Urinary bladder (tissue), 3 donors: ENCODE measurements around a stretch of chr5.

DNA sequence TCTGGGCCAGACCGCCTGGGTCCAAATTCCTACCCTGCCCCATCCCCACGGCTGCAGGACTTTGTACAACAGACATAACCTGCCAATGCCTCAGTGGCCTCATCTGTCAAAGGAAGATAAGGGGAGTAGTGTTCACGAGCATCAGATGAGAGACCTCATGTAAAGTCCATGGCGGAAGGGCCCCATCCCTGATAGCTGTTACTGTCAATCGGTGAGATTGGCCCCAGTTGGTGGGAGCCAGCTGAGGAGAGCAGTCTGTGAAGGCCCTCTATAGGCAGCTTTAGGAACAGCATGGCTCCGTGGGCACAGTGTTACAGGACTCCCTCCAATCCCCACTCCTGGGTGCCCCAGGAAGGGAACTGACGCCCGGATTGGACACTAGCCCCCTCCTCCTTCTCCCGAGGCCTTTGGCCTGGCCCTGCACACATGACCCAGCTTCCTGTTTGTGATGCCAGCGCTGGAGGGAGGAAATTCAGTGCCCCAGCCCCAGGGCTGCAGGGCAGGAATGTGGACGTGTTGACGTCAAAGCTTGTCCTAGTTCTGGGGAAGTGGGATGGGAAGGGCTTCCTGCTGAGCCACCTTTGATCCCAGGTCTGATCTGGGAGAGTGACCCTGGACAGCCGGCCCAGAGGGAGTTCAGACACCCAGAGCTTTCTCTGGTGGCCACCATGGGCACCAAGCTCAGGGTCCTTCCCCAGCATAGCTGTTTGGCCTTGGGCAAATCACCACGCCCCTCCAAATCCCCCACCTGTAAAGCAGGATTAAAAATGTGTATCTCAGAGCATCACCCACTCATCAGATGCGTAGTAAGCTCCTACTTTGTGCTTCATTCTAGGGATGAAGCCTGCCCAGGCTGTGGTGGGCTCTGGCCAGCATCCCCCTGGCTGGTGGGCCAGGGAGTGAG is 56.1 kb downstream of the DUSP1 start:
- PRO-cap: no peak
- RAMPAGE, long total RNA: no peak

DNA sequence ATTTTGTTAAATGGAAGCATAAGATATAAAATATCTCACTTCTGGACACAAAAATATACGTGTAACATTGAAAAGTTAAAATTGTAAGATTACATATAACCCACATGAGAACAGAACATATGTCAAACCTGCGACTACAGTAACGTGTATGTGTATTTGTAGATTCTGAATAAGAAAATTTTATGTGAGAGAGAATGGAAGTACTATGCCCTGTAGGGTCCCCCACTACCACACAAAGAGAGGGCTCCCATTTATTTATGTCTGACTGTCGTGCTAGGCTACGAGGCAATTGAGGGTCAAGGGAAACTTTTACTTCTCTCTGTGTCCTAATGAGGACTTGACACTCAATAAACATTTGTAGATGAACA is 33.5 kb downstream of the DUSP1 start:
- PRO-cap: no peak
- RAMPAGE, long total RNA: no peak

- PRO-cap: no peak
- RAMPAGE, long total RNA: no peak
Measured at GRCh38 chr5:172769517-172769896, 1.5 kb downstream of the DUSP1 start.

- PRO-cap: no peak
- RAMPAGE, long total RNA: no peak
Measured at GRCh38 chr5:172774826-172775461, 3.9 kb upstream of the DUSP1 start.

DNA sequence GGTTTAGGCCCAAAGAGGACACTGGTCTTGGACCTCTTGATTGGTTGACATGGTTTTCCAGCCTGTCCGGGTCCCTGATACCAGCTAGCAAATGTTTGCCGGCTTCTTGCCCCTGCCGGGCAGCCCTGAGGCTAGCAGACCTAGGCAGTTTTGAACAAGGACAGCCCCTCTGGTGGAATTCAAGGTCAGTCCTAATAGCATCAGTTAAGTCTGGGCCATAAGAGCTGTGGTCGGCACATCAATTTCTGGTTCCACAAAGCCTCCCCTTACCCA is 1.6 kb downstream of the ERGIC1 start:
- PRO-cap: no peak
- RAMPAGE, long total RNA: no peak

GRCh38 chr5:172835976-172836505 is 2.0 kb downstream of the ERGIC1 start:
- PRO-cap: no peak
- RAMPAGE, long total RNA: no peak

DNA sequence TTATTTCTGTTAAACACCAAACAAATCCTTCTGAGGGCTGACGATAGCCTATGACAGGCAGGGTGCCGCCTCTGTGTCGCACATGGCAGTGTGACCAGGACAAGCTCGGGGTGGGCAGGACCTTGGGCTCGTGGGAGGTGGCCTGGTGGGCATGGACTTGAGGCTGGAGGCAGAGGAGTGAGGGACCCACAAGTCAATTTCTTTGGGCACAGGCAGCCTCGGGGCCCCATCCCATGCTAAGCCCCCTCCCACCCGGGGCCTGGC is 10.3 kb downstream of the ERGIC1 start:
- PRO-cap: no peak
- RAMPAGE, long total RNA: no peak

DNA sequence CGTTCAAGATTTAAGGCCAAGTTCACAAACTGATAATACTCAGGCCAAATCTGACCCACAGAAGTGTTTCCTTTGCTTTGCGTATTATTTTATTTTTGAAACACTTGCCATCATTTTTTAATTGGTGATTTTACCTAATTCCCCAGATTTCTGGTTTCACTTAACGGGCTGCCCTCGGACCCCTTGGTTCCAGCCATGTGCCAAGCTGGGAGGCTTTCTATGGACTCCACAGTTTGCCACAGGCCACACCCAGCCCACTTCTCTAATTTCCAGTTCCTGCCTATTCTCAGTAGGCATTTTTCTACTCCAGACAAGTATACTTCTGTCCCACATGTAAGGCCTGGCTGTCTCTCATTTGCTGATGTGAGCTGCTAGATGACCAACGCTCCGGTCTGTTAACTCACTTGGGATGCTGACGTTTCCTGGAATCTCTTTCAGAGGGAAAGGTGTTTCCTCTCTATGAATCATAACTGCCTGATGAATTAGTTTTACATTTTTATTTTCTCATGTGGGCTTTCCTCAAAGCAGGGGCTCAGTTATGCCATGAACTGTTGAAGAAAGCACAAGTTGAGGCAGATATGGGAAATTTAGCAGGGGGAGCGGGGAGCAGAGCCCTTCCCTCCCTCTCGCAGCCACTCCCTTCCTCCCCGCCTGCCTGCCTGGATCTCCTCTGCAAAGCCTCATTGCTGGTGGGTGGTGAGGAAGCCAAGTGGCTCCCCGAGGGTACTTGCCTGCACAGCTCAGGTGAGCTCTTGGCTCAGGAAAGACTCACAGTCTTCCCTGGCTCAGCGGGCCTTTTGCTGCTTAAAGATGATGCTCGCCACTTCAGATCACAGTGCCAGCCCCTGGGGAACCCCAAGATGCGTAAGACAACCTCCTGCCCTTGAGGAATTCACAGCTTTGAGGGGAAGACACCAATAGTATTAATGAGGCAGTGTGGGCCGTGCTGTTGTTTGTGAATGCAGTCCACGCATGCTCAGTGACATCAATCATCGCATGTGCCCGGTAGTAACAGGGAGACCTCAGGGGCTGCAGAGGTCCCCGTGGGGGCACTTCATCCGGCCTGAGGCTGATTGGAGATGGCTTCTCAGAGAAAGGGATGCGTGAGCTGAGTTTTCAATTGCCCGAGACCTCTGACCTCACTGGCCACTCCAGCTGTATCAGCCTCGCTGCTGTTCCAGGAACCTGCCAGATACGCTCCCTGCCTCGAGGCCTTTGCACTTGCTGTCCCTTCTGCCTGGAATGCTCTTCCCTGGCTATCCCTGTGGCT is 36.5 kb downstream of the ERGIC1 start:
- PRO-cap: bidirectional peak, plus-strand start at position 528 of the sequence, minus-strand start at position 402 of the sequence
- RAMPAGE, long total RNA: no peak

- PRO-cap: unidirectional peak, plus-strand start at chr5:172887193
- RAMPAGE, long total RNA: no peak
Measured at GRCh38 chr5:172886805-172887668, 53.0 kb downstream of the ERGIC1 start.

- PRO-cap: no peak
- RAMPAGE, long total RNA: no peak
Measured at GRCh38 chr5:172896810-172897353, 62.3 kb upstream of the RPL26L1 start.

DNA sequence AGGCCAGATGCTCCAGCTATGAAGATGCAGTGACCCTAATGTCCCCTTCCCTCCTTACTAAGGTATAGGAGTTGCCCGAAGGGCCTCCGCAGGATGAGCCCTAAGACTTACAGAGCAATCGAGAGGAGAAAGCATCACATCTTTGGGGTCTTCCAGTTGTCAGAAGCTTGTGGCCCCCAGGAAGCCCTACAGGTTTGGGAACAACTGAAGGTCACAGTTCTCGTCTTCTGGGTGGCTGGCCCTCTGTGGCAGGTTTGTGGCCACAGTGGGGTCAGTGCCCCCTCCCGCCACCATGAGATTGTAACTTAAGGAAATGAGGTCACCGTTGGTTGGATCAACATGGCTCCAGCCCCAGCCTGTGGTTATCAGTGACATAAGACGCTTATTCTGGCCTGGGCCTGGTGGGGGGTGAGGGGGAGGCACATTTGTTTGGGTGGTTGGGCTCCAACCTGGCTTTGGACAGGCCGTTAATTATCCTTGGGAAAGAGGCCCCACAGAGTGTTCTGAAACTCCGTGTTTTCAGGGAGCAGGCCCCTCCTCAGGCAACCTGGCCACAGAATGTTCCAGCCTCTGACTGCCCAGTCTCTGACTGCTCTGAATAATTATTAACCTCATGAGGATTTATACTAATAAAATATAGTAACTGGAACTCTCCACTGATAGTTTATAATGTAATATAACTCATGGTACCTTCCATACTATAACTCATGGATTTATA is 58.2 kb upstream of the RPL26L1 start:
- PRO-cap: no peak
- RAMPAGE, long total RNA: no peak

DNA sequence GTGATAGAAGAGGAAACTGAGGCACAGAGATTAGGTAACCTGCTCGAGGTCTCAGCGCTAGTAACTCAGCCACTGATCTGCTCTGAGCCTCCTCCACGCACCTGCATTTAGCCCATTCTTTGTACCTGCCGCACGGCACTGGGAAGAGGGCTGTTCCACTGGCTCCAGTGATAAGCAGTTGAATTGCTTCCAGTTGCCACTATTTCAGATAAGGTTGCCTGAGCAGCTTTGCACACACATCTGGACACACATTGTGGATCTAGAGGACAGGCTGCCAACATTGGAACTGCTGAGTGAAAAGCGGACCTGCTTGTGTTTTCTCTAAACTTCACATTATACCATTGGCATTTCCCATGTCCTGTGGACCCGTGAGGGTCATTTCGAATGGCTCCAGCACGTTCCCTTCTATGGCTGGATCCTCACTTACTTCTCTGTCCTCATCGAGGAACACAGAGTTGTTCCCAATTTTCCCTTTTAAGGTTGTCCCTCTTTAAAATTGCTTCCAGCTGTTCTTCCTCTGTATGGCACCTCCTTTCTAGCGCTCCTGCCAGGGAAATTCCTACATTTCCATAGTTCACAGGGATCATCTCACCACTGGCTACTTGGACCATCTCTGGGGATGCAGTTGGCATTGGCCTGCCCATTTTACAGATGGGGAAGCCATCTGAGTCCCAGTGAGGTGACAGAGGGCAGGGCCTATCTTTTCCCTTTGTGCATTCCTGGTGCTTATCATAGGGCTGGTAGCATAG is 45.9 kb upstream of the RPL26L1 start:
- PRO-cap: no peak
- RAMPAGE, long total RNA: no peak

- PRO-cap: no peak
- RAMPAGE, long total RNA: no peak
Measured at GRCh38 chr5:173003992-173004622, 20.5 kb downstream of the ATP6V0E1 start.

GRCh38 chr5:173029170-173029921 is 26.8 kb upstream of the CREBRF start:
- PRO-cap: bidirectional peak, plus-strand start at chr5:173029629, minus-strand start at chr5:173029536
- RAMPAGE, long total RNA: no peak

DNA sequence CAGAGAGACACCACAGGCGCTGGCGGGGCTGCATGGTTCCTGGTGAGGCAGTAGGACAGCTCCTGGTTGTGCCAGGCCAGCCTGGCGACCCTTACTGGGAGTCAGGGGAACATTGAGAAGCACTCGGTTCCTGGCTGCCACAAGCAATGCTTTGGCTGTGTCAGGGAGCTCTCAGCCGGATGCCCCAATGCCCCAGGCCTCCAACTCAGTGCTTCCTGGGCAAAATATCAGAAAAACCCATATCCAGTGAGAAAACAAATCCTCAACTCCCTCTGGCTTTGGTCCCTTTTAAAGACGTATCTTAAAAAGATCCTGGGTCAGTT is 4.3 kb downstream of the NKX2-5 start:
- PRO-cap: no peak
- RAMPAGE, long total RNA: no peak

- PRO-cap: no peak
- RAMPAGE, long total RNA: no peak
Measured at GRCh38 chr5:173245246-173245888, 10.4 kb upstream of the NKX2-5 start.

GRCh38 chr5:173268743-173269709 is 34.0 kb upstream of the NKX2-5 start:
- PRO-cap: no peak
- RAMPAGE, long total RNA: no peak

GRCh38 chr5:173283546-173284199 is 44.5 kb downstream of the STC2 start:
- PRO-cap: no peak
- RAMPAGE, long total RNA: no peak

- PRO-cap: no peak
- RAMPAGE, long total RNA: no peak
Measured at GRCh38 chr5:173294550-173295284, 33.5 kb downstream of the STC2 start.

GRCh38 chr5:173653859-173654986 is 37.8 kb upstream of the BOD1 start:
- PRO-cap: no peak
- RAMPAGE, long total RNA: no peak